ENCODE results near the genes RABL6, MAMDC4, CLIC3 and DPP7.

DNA sequence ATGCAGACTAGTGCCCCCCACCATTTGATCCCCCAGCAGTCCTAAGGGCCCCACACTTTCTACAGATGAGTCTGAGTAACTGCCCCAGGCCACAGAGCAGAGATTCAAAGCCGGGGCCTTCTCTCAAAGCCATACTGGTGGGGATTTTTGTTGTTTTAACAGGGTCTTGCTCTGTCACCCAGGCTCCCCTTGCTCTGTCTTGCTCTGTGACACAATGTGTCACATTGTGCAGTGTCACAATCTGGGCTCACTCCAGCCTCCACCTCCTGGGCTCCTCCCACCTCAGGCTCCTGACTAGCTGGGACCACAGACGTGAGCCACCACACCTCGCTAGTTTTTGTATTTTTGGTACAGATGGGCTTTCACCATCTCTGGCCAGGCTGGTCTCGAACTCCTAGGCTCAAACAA is 8.7 kb downstream of the AGPAT2 start:
- PRO-cap, 2 experiments, result no peak in any of the 2 experiments

- PRO-cap, 2 experiments, result no peak in any of the 2 experiments
Observed at GRCh38 chr9:136685034-136685528, 2.2 kb downstream of the AGPAT2 start.

DNA sequence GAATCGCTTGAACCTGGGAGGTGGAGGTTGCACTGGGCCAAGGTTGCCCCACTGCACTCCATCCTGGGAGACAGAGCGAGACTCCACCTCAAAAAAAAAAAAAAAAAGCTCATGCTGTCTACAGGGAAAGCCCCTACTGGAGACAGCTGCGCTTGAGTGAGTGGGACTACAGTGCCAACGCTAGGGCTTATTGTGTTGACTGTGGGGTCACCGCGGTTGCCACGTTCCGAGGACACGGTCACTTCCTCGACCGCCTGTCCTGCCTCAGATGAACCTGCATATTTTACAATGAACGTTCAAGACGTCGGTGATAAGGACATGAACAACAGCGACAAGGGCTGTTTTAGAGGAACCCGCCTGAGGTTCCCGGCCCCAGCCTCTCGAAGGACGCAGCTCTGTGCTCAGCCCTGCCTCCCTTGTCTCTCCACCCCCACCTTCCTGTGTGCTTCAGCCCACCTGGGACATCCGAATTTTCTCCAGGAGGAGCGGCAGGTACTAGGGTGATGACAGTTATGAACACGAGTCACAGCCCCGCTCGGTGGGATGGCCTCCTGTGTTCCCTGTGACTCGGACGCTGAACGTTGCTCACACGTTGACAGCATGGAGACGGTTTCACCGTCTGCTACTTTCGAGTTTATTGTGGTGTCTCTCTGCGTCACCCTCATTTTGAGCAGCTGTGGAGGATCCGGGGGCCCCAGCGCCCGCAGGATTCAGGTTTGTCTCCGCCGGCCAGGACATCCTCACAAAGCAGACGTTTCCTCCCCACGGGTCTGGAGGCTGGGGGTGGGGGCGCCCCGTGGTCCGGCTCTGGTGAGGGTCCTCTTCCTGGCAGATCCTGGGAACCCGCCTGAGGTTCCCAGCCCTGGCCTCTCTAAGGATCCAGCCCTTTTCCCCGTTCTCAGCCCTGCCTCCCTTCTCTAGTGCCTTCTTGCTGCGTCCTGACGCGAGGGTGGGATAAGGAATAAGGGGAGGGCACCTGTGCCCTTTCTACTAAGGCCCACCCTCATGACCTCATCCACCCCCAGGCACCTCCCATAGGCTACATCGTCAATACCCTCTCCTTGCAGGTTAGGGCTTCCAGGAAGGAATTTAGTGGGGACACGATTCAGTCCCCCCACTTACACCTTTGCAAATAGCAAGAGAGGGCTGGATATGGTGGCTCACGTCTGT is 11.1 kb upstream of the DIPK1B start:
- PRO-cap, 2 experiments, result peak in 2 of 2 experiments; most common plus-strand start position 139 of the sequence (in 2); most common minus-strand start position 514 of the sequence (in 1)

DNA sequence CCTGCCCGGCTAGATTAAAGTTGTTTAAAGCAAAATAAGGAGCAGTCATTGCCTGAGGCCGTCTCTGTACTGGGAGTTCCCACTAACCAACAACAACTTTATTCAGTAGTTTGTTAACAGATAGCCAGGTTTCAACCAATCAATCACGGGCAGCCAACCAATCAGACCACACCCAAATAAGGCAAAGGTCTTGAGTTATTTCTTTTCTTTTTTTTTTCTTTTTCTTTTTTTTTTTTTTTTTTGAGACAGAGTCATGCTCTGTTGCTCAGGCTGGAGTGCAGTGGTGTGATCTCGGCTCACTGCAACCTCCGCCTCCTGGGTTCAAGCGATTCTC is 7.6 kb upstream of the DIPK1B start:
- PRO-cap, 2 experiments, result no peak in any of the 2 experiments

- PRO-cap, 2 experiments, result peak in 2 of 2 experiments; most common plus-strand start chr9:136728317 (in 2); most common minus-strand start chr9:136728184 (in 2)
Observed at GRCh38 chr9:136728086-136728456, 14.7 kb downstream of the LCN10 start.

- PRO-cap, 2 experiments, result no peak in any of the 2 experiments
Observed at GRCh38 chr9:136745710-136746717, 2.3 kb downstream of the LCN6 start.

DNA sequence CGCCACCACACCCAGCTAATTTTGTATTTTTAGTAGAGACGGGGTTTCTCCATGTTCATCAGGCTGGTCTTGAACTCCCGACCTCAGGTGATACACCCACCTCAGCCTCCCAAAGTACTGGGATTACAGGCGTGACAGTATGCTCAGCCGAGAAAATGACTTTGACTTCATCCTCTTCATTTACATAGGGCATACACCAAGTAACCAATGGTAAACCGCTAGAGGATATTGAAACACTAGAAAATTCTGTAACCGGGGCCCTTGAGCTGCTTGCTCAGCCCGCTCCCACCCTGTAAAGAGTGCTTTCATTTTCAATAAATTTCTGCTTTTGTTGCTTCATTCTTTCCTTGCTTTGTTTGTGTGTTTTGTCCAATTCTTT is 1.4 kb upstream of the LCN15 start:
- PRO-cap, 2 experiments, result no peak in any of the 2 experiments

DNA sequence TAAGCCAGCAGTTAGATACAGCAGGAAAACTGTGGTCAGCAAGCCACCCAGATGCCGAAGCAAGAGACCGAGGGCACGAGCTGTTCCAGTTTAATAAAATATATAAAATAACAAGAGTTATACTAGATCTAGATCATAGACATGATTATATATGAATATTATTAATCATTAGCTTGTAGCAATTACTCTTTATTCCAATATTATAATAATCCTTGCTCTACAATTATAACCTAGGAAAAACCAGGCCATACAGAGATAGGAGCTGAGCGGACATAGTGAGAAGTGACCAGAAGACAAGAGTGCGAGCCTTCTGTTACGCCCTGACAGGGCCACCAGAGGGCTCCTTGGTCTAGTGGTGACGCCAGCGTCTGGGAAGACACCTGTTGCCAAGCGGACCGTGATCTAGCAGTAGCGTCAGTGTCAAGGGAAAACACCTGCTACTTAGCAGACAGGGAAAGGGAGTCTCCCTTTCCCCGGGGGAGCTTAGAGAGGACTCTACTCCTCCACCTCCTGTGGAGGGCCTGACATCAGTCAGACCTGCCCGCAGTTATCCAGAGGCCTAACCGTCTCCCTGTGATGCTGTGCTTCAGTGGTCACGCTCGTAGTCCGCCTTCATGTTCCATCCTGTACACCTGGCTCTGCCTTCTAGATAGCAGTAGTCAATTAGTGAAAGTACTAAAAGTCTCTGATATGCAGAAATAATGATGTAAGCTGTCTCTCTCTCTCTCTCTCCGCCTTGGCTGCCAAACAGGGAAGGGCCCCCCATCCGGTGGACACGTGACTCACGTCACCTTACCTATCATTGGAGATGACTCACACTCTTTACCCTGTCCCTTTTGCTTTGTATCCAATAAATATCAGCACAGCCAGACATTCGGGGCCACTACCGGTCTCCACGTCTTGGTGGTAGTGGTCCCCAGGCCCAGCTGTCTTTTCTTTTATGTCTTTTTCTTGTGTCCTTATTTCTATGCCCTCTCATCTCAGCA is 2.2 kb upstream of the LCN15 start:
- PRO-cap, 2 experiments, result no peak in any of the 2 experiments

- PRO-cap, 2 experiments, result peak in 2 of 2 experiments; most common plus-strand start chr9:136807570 (in 2); most common minus-strand start chr9:136807600 (in 1)
Observed at GRCh38 chr9:136807125-136808474, at the start of gene RABL6. Gene RABL6, plus strand, starts transcription at chr9:136807948.

DNA sequence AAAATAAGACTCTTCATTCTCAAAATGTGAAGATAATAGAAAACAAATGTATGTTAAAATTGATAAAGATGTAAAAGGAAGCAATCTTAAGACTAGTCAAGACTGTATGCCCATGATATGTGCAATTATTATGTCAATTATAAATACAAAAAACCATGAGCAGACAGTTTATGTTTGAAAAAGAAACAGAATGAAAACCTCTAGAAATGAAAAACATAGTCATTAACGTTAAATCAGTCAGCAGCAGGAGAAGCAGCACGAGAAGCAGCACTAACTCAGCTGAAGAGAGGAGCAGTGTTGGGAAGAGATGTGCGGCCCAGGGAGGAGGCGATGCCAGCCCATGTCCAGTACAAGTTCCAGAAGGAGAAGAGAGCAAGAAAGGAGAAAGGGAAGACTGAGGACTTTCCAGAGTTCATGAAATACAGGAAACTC is 9.2 kb downstream of the RABL6 start:
- PRO-cap, 2 experiments, result no peak in any of the 2 experiments

GRCh38 chr9:136848337-136849317 is 582 bp upstream of the PHPT1 start:
- PRO-cap, 2 experiments, result peak in 2 of 2 experiments; most common minus-strand start chr9:136849212 (in 1)

DNA sequence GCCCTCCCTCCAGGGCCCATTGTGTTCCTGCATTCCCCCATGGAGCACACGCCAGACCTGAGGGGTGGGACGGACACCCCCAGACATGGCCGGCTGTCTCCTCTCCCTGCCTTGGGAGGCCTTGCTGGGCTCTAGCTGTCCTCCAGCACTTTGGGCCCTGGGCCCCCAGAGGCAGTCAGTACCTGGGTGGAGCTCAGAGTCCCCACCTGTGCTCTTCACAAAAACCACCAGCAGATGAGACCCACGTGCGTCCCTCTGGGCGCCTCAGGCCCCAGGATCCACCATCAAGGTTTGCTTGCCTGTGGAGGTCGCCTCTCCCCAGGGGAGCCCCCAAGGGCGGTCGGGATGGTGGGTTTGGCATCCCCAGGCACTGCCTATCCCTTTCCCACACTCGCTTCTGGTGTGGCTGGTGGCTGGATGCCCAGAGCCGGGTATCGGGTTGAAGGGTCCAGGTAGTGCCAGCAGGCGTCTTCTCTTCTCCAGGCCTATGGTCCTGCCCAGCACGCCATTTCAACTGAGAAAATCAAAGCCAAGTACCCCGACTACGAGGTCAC is 1.1 kb downstream of the PHPT1 start:
- PRO-cap, 2 experiments, result no peak in any of the 2 experiments

GRCh38 chr9:136850826-136851839 is 1.0 kb upstream of the MAMDC4 start:
- PRO-cap, 2 experiments, result no peak in any of the 2 experiments

DNA sequence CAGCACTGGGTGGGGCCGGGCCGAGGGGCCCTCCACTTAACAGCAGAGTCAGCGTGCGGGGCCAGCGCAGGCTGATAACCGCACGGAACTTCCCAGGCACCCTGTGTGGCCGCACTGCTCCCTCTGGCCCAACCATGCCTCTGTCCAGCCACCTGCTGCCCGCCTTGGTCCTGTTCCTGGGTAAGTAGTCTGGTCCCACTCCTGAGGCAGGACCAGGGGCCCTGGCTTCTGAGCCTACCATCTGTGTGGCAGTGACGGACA is at the start of gene MAMDC4:
Gene MAMDC4 (plus strand): TSS at position 64 of the 261 bp plus-strand sequence.
- PRO-cap, 2 experiments, result no peak in any of the 2 experiments

DNA sequence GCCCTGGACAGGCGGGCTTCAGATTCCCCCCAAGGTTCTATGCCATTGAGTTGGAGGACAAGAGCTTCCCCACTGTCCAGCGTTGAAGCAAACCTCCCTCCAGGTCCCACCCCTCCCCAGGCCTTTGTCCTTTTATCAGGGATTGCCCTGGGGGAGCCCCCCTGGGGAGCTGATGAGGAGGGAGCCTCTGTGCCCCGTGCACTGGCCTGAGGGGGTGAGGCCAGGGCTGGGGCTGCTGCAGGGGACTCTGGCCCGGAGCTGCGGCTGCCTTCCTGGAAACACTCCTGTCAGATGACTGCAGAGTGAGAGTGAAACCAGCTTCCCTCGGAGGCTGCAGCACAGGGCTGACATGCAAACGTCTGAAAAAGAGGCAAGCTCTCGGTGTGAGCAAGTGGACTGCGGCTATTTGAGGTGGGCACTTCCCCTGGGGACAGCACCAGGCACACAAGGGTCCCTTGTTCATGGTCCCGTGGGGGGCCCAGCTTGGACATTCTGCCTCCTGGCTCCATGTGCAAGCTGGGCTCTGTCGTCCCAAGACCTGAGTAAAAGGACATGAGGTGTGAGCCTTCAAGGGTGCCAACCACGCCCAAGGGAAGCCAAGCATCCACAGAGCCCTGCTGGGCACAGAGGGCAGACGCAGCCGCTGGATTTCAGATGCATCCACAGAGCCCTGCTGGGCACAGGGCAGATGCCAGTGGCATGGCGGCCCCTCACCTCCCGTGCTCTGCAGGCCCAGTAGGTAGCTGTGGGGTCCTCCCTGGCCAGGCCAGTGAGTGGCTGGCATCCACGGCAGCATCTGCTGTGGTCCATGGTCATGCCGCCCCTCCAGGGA is 4.5 kb upstream of the TRAF2 start:
- PRO-cap, 2 experiments, result peak in 1 of 2 experiments; most common plus-strand start position 327 of the sequence (in 1); most common minus-strand start position 293 of the sequence (in 1)

DNA sequence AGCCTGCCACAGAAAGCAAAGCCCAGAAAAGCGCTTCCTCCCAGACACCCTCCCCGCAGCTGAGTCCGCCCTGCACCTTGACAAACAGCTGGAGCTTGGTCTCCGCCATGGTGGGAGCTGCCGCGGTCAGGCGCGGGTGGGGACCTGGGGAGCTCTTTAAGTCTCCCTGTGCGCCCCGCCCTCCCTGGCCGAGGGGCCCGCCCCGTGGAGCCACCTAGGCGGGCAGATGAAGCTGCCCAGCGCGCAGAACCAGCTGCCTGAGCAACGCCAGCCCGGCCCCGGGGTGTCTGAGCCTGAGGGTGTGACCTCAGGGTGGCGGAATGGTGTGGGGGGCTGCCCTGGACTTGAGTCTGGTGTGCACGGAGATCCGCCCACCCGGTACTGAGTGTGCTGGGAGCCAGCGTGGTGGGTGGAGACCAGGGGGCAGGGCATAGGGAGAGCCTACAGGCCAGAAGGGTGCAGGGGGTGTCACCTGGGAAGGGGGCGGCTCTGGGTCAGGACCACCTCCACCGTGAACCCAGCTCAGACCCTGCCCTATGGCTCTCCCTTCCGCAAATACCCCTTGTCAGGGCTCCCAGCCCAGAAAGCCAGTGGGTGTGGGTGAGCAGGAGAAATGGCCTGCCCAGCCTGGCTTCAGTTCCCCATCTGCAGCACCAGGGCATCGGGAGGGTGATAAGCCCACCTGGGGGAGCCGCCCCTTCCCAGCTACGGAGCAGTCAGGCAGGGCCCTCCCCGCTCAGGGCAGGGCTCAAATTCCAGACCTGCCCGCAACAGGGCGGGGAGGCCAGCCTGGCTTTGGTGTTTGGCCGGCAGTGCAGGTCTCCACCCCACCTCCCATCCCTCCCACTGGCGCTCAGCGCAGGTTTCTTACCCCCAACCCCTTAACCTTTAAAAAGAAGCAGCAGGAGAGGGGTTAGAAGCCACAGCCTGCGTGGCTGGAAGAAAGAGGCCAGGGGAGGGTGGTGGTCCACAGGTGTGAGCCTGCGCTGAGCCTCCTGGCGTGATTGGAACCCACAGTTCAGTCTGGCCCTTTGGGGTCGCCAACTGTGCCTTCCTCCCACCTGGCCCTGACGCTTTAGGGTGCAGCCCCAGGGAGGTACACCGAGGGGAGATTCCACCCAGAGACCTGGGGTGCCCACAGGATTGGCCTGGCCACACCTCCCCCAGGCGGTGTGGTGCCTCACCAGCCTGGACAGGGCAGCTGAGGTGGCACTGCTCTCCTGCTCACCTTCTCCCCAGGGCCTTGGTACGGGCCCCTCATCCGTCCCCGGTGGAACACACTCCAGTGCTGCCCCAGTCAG is at the start of gene CLIC3:
Gene CLIC3 (minus strand): TSS at position 134 of the 1,301 bp plus-strand sequence.
- PRO-cap, 2 experiments, result no peak in any of the 2 experiments

DNA sequence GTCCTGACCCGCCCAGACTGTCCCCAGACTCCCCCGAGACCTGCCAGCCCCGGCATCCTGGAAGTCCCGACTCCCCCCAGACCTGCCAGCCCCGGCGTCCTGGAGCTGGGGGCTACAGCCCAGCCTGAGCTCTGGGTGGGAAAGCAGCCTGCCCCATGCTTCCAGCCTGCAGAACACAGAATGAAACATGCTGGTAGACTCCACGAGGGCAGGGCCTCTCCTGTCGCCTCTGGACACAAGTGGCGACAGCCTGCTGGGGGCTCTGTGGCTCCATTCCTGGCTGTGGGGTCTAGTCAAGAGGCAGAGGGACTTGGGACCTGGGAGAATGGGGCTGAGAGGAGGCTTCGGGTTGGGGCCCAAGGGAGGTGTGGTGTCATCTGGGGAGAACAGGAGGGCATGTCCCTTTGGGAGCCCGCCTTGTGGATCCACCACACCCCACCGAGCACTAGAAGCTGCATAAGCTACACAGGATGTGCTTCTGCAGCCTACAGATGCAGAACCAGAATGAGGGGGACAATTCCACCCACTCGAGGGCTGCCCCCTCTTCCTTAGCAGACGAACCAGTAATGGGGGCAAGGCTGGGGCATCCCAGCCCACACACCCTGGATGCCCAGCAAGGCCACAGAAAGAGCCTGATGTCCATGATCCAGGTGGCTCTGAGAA is 3.9 kb upstream of the MAN1B1 start:
- PRO-cap, 2 experiments, result no peak in any of the 2 experiments

- PRO-cap, 2 experiments, result no peak in any of the 2 experiments
Observed at GRCh38 chr9:137083386-137084107, 3.2 kb upstream of the MAN1B1 start.

DNA sequence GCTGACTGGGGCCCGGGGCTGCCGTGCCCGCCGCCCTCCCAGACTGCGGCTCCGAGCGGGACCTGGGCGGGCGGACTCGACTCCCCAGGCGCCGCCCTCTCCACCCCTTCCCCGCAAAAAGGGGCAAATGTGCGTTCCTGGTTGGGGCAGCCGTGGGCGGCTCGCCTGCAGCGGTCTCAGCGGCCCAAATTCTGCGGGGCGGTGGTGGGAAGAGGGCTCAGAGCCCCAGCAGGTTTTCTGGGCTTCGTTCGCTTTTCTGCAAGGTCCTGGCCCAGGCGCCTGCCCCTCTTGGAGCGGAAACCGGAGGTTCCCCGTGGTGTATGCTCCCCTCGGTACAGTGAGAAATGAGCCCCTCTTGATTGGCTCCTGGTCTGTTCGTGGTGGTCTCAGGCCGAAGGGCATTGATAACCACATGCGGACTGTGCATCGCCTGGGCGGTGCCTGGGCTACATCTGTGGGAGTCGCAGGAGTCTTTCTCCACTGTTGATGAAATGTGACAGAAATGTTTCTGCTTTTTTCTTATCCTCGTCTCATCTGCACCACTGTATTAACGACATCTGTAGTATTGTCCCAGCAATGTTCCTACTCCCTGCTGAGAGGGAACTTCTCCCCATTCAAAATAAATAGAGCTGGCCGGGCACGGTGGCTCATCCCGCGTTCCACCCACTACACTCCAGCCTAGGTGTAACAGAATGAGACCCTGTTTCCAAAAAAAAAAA is 609 bp downstream of the MAN1B1 start:
- PRO-cap, 2 experiments, result peak in 2 of 2 experiments; most common plus-strand start position 41 of the sequence (in 2); most common minus-strand start position 47 of the sequence (in 2)

GRCh38 chr9:137113735-137114891 is at the start of gene DPP7:
Gene DPP7, minus strand, starts transcription at chr9:137114733.
- PRO-cap, 2 experiments, result peak in 2 of 2 experiments; most common plus-strand start chr9:137113999 (in 1); most common minus-strand start chr9:137114713 (in 2)